Trachea (tissue), 1 donor: ENCODE measurements around the genes DDI2, HSPB7 and FBXO42.

- PRO-cap = no peak
Observed at GRCh38 chr1:15431393-15432197, 6.6 kb upstream of the CTRC start.

DNA sequence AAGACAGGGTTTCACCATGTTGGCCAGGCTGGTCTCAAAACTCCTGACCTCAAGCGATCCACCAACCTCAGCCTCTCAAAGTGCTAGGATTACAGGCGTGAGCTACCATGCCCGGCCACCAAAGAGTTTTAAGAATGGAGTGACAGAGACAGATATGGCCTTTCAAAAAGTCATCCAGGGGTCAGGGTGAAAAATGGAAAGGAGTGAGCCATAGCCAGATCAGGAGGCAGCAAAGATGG lies 4.7 kb downstream of the CASP9 start:
- PRO-cap = no peak

GRCh38 chr1:15573217-15574054 lies 11.4 kb downstream of the AGMAT start:
- PRO-cap = no peak

- PRO-cap = bidirectional peak, plus-strand start at chr1:15617402, minus-strand start at chr1:15617182
Observed at GRCh38 chr1:15616686-15617926, at the start of gene DDI2. Gene DDI2, plus strand, starts transcription at chr1:15617458.

DNA sequence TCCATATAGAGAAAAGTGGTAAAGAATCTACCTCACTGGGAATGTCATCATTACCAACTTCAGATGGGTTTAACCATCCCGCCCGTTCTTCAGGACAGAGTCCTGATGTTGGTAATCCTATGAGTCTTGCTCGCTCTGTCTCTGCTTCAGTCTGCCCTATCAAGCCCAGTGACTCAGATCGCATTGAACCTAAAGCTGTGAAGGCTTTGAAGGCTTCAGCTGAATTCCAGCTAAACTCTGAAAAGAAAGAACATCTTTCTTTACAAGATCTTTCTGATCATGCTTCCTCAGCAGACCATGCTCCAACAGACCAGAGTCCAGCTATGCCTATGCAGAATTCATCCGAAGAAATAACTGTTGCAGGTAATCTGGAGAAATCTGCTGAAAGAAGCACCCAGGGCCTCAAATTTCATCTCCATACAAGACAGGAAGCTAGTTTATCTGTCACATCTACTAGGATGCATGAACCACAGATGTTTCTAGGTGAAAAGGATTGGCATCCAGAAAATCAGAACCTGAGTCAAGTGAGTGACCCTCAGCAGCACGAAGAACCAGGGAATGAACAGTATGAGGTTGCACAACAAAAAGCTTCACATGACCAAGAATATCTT lies 420 bp downstream of the RSC1A1 start:
- PRO-cap = no peak

DNA sequence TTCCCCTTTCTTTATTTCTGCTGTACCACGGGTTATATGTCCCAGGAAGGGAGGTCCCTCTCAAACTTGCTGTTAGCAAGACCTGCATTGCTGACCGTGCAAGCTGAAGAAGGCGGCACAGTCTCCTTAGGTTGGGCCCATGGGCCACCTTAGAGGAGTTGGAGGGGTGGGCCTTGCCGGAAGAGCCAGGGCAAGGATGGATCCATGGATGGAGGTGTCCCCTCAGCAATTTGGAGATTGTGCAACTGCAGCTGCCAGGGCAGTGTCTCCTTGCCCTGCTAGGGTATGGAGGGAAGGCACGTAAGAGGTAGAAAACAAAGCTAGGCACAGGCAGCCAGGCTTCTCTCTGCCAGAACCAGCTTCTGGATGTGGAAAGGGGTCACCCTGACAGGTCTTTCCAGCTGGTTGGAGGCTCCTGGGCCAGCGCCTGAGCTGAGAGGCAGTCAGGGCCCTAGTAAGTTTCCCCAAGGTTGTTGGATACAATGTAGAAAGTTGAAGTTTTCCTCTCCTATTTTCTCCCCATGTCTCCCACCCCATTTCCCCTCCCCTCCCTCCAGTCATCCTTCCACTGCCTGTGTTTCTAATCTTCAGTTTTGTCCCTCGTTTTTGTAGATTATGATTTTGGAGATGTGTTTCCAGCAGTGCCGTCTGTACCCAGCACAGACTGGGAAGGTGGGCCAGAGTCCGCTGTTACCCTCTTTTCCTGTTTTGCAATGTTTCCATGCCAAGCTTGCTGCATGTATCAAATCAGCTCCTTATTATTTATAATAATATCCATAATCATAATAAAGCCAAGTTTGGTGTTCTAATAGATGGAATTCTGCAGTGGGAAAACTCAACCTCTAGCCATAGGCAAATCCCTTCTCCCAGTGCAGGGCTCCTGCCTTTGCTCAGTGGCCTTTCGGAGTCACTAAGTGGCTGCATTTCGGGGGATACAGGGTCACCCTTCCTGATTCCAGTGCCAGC lies 15.1 kb upstream of the SLC25A34 start:
- PRO-cap = no peak

GRCh38 chr1:15734915-15735811 lies 895 bp upstream of the SLC25A34 start:
- PRO-cap = no peak

DNA sequence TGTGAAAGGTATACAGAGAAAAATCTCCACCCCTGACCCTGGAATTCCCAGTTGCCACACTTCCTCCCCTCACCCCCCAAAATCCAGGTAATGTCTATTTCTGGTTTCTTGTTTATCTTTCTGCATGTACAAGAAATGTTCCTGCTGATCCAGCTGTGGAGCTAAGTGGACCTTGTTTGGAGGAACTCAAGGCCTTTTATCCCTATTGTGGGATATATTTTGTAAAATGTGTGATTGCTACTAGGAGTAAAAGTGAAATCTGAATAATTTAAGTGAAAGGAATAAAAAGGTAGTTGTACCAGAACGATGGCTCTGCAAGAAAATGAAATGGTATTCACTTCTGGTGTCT lies 2.9 kb downstream of the SPEN start:
- PRO-cap = no peak

DNA sequence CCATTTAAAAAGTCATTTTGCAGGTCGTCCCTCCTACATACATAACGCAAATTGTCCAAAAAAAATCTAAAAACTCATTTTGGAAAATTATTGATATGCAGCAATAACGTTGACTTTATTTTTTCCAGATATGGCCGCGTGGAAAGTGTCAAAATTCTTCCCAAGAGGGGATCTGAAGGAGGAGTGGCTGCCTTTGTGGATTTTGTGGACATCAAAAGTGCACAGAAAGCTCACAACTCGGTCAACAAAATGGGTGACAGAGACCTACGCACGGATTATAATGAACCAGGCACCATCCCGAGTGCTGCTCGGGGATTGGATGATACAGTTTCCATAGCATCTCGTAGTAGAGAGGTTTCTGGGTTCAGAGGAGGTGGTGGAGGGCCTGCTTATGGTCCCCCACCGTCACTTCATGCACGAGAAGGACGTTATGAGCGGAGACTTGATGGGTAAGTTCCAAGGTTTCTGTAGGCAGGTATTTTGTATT lies 25.2 kb downstream of the SPEN start:
- PRO-cap = no peak

DNA sequence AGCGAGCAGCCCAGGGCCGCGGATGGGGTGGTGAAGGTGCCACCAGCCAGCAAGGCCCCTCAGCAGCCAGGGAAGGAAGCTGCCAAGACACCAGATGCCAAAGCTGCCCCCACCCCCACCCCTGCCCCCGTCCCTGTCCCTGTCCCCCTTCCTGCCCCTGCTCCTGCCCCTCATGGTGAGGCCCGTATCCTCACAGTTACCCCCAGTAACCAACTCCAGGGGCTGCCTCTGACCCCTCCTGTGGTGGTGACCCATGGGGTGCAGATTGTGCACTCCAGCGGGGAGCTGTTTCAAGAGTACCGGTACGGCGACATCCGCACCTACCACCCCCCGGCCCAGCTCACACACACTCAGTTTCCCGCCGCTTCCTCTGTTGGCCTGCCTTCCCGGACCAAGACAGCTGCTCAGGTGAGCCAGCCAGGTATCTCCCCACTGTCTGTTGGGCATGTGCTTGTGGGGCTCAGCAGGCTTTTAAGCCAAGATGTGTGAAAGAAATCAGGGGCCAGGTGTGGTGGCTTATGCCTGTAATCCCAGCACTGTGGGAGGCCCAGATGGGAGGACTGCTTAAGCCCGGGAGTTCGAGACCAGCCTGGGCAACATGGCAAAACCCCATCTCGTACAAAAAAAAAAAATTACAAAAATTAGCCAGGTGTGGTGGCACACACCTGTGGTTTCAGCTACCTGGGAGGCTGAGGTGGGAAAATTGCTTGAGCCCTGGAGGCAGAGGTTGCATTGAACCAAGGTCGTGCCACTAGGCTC lies 39.9 kb downstream of the ZBTB17 start:
- PRO-cap = no peak

DNA sequence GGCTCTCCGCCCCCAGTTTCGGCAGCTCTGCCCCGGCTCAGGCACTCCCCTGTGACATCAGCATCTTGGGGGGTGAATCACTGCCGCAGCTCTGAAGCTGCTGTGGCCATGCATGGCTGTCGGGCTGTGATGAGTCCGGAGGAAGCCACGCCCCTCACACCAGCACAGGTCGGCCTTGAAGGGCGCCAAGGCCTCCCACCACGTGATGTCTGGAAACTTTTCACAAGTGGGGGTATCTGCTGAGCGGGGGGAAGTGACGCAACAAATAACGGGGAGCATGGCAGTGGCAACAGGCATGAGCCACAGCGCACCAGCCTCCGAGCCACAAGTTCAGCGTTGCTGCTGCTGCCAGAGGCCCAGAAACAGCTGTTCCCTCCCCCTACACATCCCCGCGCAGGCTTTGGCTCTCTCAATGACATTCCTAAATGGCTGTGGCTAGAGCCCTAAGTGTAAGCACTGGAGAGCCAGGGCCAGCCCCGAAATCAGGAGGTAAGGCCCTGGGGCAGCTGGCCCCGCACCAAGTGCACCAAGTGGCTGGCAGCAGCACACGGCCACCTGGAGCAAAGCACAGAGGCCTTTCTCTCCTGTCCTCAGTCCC lies 26.2 kb downstream of the ZBTB17 start:
- PRO-cap = bidirectional peak, plus-strand start at position 264 of the sequence, minus-strand start at position 29 of the sequence

- PRO-cap = bidirectional peak, plus-strand start at chr1:16018236, minus-strand start at chr1:16018043
Observed at GRCh38 chr1:16016925-16018160, at the start of gene HSPB7. Gene HSPB7, minus strand, starts transcription at chr1:16018043.

- PRO-cap = unidirectional peak, minus-strand start at chr1:16141801
Observed at GRCh38 chr1:16141431-16142148, 14.3 kb downstream of the EPHA2 start.

DNA sequence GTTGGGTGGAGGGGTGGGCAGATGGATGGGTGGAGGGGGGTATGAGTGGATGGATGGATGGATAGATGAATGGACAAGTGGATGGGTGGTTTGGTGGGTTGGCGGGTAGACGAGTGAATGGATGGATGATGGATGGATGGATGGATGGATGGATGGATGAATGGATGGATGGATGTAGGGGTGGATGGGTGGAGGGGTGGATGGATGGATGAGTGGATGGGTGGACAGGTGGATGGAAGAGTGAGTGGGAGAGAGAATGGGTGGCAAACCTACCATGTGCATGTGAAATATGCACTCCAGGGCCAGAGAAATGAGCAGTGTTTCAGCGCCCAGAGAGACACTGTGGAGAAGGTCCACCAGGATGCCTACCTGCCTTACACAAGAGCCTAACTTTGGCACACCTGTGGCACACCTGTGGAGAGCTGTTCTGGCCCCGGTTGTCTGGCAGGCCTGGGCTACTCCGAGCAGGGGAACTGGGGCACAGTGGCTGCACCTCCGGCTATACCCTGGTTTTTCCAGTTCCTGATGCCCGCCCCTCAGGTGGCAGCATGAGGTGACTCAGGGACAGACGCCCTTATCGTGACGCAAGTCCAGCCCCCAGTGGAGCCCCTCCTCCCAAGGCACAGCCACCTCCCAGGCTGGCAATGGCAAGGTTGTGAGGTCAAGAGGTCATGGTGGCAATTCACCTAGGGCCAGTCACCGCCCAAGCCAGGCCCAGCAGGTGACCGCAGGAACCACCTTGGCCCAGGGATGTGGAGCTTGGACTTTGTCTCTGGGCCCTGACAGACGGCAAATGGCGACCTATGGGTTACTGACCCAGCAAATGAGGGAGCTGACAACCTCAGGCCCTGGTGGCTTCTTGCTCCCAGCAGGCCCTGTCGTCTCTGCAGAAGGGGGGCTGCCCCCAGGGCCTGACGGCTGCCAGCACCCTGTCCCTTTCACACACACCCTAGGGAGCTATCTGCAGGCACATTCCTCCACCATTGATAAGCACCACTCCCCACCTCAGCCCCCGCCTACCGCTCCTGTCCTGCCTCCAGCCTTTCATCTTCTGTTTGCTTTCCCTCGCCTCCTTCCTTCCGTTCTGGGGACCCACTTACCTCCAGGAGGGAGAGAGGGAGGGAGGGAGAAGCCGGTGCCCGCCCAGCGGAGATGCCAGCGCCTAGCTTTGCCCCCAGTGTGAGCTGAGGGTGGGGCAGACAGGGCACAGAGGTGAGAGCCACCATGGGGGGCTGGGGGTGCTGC lies 12.4 kb downstream of the EPHA2 start:
- PRO-cap = no peak

- PRO-cap = bidirectional peak, plus-strand start at chr1:16152979, minus-strand start at chr1:16152960; unidirectional peak, minus-strand start at chr1:16153312
Observed at GRCh38 chr1:16152330-16153611, 3.1 kb downstream of the EPHA2 start.

- PRO-cap = bidirectional peak, plus-strand start at chr1:16206791, minus-strand start at chr1:16206495; bidirectional peak, plus-strand start at chr1:16207193, minus-strand start at chr1:16206984
Observed at GRCh38 chr1:16206662-16207361, 5.6 kb downstream of the ARHGEF19 start.

- PRO-cap = bidirectional peak, plus-strand start at chr1:16352606, minus-strand start at chr1:16352439
Observed at GRCh38 chr1:16351779-16352750, at the start of gene FBXO42. Gene FBXO42, minus strand, starts transcription at chr1:16352480.

- PRO-cap = bidirectional peak, plus-strand start at chr1:16441296, minus-strand start at chr1:16441182
Observed at GRCh38 chr1:16440890-16441568, 505 bp downstream of the NECAP2 start.

DNA sequence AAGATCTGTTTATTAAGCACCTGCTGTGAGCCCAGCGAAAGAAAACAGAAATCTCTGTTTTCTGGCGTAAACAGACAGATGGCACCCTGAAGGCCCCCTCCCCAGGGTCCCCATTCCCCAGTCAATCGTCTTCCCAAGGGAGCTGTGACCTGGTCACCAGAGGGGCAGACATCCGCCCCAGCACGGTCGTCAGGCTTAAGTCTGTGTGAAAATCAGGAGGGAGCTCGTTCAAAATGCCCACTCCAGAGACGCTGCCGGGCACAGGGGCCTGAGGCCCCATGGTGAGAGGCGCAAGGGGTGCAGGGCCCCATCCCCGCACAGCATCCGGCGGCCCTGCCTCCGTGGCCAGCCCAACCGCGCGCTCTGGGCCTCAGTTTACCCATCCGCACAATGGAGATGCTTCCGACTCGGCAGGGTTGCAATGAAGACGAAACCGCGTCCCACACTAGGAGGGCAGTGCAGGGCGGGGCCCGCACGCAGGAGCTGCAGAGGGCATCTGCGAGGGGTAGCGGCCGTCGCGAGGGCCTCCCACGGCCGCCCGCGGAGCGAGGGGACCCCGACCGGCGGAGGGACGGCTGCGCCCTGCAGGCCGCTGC lies 57.9 kb downstream of the NECAP2 start:
- PRO-cap = no peak

- PRO-cap = no peak
Observed at GRCh38 chr1:16534172-16534664, 93.7 kb downstream of the NECAP2 start.